Measurements from ENCODE around the gene ETAA1.

DNA sequence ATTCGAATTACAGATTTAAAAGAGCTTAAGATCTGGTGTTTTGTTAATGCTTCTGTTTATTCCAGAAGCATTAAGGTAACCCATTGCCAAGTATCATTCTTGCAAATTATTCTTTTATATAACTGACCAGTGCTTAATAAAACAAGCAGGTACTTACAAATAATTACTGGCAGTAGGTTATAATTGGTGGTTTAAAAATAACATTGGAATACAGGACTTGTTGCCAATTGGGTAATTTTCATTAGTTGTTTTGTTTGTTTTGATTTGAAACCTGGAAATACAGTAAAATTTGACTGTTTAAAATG lies 41.9 kb downstream of the ACTR2 start:
- PRO-cap: no peak
- RAMPAGE, long total RNA, 4 experiments: no peak in any of the 4 experiments

DNA sequence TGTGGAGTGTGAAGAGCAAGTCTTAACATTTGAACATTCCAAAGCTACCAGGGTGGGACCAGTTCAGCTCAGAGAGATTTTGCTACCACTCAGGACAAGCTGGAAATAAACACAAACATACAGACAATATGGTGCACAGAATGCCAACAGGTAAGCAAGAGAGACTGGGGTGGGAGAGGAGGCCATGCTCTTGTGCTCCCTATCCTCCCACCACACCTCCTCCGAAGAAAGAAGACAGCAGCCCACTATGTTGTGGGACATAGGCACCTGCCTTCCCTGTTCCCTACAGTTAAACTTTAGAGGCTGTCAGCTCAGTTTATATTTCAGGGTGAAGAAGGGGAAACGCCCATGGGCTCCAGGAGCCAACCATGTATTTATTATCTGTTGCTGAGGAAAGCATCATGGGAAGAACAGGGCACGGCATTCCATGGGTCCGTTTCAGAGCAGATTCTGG lies 56.5 kb downstream of the SPRED2 start:
- PRO-cap: no peak
- RAMPAGE, long total RNA, 4 experiments: no peak in any of the 4 experiments

- PRO-cap: unidirectional peak, minus-strand start at chr2:65398533
- RAMPAGE, long total RNA, 4 experiments: no peak in any of the 4 experiments
These were observed 34.1 kb downstream of the SPRED2 start for GRCh38 chr2:65398374-65398619.

DNA sequence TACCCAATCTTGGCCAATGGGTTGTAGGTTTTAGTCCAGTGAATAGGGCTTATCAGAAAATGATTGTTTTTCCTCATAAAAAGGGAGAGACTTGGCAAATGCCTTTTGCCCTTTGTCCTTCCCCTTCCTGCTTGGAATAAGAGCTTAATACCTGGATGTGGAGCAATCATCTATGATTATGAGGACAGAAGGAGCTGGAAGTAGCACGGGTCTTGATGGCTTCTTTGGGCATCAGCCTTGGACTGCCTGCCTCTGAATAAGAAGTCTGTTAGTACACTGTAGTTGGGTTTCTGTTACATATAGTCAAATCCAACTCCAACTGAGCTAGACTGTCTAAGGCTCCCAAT lies 23.1 kb upstream of the SPRED2 start:
- PRO-cap: no peak
- RAMPAGE, long total RNA, 4 experiments: no peak in any of the 4 experiments

GRCh38 chr2:65780149-65780414 lies 347.7 kb upstream of the SPRED2 start:
- PRO-cap: no peak
- RAMPAGE, long total RNA, 4 experiments: no peak in any of the 4 experiments

GRCh38 chr2:66426757-66427077 lies 8.2 kb upstream of the MEIS1 start:
- PRO-cap: no peak
- RAMPAGE, long total RNA, 4 experiments: no peak in any of the 4 experiments

GRCh38 chr2:66440665-66441060 lies 5.7 kb downstream of the MEIS1 start:
- PRO-cap: no peak
- RAMPAGE, long total RNA, 4 experiments: no peak in any of the 4 experiments

- PRO-cap: no peak
- RAMPAGE, long total RNA, 4 experiments: start-site peak on the plus strand in 1 of 4 experiments, at chr2:66456614-66456926 at its widest, 5 reads per replicate
These were observed 21.3 kb downstream of the MEIS1 start for GRCh38 chr2:66456081-66456860.

DNA sequence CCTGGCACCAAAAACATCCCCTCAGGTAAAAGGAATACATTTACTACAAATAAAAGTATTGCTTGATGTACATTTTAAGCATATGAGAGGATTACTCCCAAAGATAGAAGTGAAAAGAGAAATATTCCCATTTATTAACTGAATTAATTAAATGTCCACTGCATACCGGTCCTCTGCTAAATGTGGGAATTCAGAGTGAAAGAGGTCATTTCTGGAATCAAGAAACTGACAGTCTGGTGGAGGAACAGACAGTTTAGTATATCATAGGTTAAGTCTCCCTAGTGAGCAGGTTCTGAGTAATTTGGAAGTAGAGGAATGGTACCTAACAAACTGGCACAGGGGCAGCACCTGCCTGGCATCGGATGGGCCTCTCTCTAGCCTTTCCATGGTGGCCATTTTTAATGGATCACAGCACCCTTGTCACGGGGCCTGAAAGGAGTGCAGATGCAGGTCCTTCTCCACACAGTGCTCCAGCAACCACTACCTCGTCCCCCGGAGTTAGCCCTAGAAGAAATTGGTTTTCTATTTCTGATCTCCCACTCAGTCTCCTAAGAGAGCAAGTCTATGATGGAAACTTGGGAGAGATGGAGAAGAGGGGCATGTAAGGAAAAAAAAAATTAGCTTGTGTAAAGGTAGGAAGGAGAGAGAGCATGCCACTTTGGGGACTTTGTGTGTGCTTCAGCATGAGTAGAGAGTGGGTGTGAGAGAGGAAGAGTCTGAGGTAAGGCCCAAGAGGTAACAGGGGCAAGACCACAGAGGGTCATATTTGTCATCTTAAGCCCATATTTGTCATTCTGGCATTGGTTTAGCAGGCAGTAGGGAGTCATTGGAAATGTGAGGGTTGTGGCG lies 41.6 kb downstream of the MEIS1 start:
- PRO-cap: no peak
- RAMPAGE, long total RNA, 4 experiments: no peak in any of the 4 experiments

- PRO-cap: no peak
- RAMPAGE, long total RNA, 4 experiments: start-site peak on the plus strand in 2 of 4 experiments, at chr2:66569286-66569368 at its widest, 7 to 10 reads per replicate
These were observed 134.2 kb downstream of the MEIS1 start for GRCh38 chr2:66568994-66569649.

DNA sequence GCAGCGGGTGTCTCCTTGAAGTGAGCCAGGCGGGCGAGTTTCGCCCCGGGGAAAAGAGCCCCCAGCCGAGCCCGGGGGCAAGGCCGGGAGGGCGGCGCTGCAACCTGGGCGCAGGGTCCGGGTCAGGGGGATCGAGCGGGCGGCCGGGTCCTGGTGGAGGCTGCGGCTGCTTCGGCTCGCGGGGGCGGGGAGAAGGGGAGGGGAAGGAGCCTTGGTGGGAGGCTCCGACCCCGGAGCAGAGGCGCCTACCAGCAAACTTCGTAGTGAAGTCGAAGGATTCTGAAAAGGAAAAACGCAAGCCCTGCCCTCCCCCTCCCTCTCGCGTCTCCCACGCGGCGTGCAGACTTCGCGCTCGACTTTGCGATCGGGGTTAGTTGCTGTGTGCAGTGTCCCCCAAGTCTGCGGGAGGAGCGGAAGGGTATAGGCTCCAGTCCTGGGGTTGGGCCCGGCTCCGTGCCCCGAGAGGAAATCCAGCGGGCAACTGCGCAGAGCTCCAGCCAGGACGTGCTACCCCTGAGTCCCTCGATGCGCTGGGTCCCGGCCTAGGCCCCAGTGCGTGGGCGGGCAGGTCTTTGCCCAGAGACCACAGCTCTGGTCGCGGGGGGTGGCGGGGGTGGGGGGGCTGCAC lies 140.9 kb downstream of the MEIS1 start:
- PRO-cap: bidirectional peak, plus-strand start at position 355 of the sequence, minus-strand start at position 260 of the sequence
- RAMPAGE, long total RNA, 4 experiments: no peak in any of the 4 experiments

- PRO-cap: no peak
- RAMPAGE, long total RNA, 4 experiments: no peak in any of the 4 experiments
These were observed 341.2 kb upstream of the ETAA1 start for GRCh38 chr2:67055892-67056355.

DNA sequence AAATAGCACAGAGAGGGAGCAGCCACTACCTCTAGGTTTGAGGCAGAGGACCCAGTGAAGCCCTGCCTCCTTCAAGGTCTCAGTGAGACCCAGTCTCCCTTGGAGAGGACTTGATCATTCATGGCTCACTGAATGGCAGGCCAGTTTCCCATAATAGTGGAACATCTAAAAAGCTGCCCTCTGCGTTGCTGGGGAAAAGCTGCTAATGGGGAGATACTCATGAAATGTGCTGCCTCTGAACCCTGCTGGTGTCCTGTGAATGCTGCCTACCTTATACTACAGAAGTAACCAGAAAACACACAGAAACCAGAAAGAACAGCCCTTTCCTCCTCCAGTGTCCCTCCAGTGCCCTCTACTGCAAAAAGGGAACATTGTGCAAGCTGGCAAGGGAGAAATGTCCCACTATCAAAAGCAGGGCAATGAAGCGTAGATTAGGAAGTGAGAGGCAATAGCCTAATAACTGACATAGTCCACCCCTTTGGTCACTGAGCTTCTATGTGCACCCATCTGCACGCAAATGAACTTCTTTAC lies 162.8 kb upstream of the ETAA1 start:
- PRO-cap: no peak
- RAMPAGE, long total RNA, 4 experiments: no peak in any of the 4 experiments

GRCh38 chr2:67397076-67397838 lies at the start of gene ETAA1:
TSS of gene ETAA1 (plus strand) at chr2:67397333.
- PRO-cap: bidirectional peak, plus-strand start at chr2:67397340, minus-strand start at chr2:67397195
- RAMPAGE, long total RNA, 4 experiments: start-site peak on the plus strand in 3 of 4 experiments, at chr2:67397304-67397343 at its widest, 16 to 40 reads per replicate

DNA sequence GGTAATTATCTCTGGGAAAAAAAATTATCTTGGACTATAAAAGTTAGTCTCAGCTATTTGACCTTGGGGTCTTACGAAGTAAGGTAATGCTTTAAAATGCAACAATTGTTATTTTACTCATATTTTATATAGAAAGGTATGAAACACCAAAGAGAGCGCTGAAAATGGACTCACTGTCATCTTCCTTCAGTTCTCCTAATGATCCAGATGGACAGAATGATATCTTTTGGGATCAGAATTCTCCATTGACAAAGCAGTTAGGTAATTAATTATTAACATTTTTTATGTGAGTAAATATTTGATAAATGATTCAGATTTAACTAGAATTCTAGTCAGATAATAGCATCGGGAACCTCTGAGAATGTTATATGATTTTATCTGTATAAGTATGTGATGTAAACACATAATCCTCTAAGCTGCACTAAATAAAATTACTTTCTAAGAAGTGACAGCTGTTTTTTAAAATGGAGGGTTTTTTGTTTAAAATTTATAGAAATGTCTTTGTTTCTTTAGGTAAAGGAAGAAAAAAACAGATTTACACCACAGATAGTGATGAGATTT lies 2.0 kb downstream of the ETAA1 start:
- PRO-cap: no peak
- RAMPAGE, long total RNA, 4 experiments: no peak in any of the 4 experiments

- PRO-cap: no peak
- RAMPAGE, long total RNA, 4 experiments: no peak in any of the 4 experiments
These were observed 80.2 kb downstream of the ETAA1 start for GRCh38 chr2:67477278-67477819.

DNA sequence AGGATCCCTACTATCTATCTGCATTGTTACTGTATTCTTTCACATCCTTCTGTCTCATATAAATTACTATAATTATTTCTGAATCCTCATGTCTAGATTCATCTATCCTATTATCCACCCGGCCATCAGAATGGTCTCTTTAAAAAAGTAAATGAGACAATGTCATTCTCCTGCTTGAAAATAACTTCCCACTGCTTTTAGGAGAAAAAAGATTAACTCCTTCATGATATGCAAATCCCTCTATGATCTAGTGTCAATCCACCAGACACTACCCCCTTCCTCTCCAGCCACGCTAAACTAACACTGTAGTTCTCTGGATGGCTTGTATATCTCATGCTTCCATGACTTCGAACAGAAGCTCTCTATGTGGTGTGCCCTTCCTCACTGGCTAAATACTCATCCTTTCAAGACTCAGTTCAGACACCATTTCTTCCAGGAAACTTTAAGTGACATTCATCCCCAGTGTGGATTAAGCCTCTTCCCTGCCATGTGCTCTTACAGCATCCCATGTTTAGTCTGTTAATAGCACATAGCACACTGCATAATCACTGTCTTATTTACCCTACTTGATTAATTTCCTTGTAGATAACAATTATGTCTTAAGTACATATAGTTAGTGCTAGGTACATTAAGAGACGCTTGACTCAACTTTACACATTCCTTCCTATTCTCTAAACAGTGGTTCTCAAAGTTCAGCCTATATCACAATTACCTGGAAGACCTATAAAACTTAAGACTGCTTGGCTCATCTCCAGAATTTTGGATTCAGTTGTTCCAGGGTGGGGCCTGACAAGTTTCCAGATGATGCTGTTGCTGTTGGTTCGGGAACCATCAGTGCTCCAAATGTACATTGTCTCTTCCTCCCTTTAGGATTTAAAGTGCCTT lies 4.3 kb downstream of the PPP3R1 start:
- PRO-cap: no peak
- RAMPAGE, long total RNA, 4 experiments: start-site peak on the minus strand in 1 of 4 experiments, centred at position 610 of the sequence, 20 reads per replicate

DNA sequence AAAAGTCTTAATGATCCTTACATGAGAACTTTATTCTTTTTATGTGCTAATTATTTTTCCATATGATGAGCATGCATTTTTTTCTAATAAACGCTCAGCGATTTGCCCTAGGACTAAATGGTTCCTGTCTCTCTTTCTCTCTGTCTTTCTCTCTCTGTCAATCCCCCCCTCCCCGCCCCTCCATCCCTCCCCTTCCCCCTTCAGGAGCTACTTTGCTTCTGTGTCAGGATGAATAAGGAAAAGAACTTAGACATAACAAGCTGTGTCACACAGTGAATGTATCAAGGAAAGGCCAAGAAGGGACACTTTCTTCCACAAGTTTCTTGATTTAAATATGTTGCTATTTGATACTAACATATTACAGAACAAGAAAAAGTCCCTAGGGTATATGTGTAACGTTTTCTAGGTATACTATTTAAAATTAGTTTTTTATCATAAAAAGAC lies 1.4 kb upstream of the PPP3R1 start:
- PRO-cap: no peak
- RAMPAGE, long total RNA, 4 experiments: no peak in any of the 4 experiments

DNA sequence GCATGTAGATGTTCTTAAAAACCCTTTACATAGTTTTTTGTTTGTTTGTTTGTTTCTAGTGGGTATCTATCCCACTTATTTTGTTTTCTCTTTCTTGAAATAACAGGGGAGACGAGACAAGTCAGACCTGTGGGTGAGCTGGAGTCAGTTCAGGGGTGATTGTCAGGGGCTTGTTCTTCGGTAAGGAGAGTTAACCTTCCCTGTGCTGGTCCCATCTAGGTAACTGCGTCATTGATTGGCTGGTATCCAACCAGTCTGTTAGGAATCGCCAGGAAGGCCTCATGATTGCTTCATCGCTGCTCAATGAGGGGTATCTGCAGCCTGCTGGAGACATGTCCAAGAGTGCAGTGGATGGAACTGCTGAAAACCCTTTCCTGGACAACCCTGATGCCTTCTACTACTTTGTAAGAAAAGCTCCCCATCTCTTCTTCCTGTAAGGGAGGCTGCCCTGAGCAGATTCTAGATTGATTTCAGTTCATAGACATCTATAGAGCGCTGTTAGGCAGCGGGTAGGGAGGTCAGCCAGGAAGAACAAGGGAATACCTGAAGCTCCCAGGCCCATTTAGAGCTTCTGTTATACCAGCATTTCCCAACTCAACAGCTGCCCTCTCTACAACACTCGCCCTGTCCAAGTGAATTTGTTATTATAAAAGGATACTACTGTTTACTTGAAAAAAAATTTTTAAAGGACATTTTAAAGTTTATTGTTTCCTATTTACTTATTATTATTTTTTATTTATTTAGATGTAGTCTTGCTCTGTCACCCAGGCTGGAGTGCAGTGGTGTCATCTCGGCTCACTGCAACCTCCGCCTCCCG lies 21.4 kb downstream of the PLEK start:
- PRO-cap: no peak
- RAMPAGE, long total RNA, 4 experiments: no peak in any of the 4 experiments

DNA sequence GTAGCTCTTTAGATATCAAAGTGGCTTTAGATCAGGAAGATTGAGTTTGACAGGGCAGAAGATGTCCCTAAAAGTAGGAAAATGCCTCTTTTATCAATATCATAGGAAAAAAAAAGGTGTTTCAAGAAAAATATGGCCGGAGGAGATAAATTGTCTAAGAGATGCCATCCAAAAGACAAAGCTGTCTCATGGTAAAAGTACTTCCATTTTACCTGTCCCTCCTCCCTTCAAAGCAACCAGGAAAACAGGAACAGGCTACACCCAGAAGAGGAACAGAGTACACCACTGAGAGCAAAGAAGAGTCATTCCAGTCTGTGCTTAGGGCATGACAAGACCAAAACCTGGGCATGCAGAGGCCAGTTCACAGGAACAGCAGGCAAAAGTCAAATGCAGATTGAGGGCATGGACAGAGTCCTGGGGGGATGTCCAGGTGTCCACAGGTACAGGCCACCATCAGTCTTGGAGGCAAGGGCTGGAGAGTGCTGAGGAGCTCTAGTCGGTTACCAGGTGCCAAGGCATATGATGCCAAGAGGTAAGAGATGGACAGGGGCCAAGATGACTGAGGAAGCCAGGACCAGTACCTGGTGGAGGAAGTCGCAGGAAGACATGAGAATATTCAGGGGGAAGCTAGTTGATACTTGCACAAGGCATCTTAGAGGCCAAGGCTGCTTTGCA lies 23.7 kb downstream of the PLEK start:
- PRO-cap: no peak
- RAMPAGE, long total RNA, 4 experiments: no peak in any of the 4 experiments